Cerebral cortex (tissue), 2 donors: ENCODE data around the gene MYCBP.

DNA sequence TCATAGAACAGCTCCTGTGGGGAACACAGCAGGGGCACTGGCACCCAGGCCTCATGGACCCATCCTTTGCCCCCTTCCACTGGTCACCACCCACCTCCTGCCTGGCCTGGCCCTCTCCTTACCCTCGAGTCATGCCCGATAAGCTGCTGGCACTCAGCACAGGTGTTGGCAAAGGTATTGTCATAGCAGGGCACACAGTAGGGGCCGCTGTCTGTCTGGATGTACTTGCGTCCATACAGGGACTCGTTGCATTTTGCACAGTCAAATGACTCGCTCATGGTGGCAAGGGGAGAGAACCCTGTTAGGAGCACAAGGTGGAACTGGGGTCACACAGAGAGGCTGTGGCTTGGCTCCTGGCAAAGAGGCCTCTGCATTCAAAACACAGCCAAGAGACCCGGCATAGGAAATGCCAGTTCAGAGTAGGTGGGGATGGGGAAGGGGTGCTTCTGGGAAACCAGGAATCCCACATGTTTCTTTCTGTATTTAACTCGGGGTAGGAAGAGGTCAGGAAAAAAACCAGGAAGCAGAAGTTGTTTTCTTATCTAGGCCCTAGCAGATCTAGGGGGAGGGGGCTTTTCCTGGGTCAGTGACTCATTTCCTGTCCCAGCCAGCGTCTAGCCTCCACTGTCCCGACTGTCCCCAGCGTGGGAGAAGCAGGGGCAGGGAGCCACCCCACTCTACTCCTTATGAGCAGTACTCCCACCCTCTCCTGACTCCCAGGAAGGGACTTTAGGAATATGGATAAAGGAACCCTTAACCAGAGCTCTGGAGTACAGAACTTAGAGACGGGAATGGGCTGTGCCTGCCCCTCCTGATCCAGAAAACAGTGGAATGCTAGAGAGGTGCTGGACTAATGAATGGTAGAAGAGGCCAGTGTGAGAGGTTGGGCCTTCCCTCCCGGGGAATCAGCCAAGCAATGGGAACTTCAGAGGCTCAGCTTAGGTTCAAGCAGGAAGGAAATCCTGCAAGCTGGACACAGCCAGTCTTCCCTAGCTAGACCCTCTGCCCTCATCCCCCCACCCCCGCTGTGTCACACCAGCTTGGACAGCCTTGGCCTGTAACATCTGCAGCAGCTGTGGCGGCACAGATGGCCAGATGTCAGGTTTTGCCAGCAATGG, 5.8 kb downstream of the FHL3 start:
- PRO-cap, 2 experiments = peak in 1 of 2 experiments; most common plus-strand start position 642 of the sequence (in 1)

DNA sequence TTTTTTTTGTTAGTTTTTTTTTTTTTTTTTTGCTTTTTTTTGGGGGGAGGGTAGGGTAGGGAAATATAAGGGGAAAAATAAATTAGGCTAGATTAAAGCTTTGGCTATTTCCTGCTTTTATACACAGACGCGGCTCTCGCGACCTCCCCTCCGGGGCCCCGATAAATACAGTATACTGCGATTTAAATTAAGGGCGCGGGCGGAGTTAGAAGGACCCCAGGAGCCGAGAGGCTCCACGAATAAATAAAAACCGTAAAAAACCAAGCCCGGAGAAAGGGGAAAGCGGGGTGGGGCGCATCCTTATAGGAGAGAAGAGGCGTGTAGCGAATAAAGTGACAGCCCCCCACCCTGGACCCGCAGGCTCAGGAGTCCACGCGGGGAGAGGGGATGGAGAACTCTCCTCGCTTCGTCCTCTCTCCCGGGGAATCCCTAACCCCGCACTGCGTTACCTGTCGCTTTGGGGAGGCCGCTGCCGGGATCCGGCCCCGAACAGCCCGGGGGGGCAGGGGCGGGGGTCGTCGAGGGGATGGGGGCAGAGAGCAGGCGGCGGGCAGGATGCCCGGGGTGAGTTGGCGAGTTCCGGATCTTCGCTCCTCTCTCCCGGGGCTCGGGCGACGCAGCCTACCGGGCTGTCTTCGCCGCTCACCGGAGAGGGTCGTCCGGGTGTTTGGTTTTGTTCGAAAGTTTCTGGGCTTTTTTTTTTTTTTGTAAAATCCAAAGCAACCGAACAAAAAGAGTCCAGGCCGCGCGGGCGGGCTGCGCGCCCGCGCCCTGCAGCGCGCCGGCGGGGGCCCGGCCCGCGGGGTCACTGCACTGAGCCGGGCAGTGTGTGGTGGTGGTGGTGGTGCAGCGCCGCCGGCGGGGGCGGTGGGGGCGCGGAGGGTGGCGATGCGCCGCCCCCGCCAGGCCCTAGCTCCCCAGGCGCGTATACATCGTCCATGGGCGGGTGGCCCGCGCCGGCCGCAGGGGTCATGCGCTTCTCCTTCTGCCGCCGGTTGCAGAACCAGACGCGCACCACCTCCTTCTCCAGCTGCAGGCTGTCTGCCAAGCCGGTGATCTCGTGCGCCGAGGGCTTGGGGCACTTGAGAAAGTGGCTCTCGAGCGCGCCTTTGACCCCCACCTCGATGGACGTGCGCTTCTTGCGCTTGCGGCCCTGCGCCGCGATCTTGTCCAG, 1.6 kb downstream of the POU3F1 start:
- PRO-cap, 2 experiments = no peak in any of the 2 experiments

DNA sequence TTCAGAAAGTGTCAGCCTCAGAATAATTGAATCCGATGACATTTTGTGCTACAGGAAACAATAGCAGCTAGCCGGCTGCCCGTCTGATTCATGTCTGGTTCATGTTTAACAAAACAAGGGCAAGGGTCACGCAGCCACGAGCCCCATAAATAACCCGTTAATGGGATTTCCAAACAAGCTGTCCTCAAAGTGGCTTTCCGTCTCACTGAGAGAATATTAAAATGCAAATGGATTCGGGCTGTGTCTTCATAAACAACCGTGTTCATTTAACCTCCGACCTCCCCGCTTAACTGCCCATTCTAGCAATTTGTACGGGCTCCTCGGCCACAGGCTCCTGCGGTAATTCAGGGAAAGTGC, 200.3 kb upstream of the POU3F1 start:
- PRO-cap, 2 experiments = no peak in any of the 2 experiments

DNA sequence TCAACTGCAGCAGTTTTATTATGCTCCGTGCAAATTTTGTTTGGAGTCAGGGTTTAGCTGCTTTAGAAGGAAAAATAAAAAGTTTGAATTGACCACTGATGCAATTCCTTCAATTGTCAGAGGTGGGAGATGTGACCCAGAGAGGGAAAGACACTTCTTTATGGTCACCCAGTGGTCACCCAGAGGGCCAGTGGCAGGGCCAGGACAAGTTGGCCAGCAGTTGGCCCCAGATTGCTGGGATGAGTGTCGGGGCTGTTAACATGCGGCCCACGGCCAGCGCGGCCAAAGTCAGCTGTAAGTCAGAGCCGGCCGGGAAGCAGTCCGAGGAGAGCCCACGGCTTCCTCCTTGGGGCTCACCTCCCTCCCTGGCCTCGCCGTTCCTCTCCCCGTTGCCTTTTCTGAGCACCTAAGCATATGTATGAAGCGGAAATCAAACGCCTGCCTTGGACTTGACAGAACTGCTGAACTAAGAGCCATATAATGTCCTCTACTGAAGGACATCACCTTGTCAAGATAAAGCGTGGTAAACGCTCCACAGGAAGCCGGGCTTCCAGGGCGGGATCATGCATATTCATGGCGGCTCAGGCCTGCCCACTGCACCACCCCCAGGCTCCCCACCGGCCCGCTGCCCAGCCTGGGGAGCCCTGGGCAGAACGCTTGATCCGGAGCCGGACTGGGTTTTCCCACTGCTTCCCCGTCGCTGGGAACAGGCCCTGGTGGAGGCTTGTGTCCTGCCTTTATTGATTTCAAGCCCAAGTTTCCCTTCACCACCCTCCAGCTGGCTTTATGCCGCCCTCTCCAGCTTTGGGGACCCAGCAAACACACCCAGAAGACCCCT, 245.4 kb upstream of the POU3F1 start:
- PRO-cap, 2 experiments = no peak in any of the 2 experiments

- PRO-cap, 2 experiments = no peak in any of the 2 experiments
Measured at GRCh38 chr1:38498677-38499103, 360.9 kb downstream of the RRAGC start.

DNA sequence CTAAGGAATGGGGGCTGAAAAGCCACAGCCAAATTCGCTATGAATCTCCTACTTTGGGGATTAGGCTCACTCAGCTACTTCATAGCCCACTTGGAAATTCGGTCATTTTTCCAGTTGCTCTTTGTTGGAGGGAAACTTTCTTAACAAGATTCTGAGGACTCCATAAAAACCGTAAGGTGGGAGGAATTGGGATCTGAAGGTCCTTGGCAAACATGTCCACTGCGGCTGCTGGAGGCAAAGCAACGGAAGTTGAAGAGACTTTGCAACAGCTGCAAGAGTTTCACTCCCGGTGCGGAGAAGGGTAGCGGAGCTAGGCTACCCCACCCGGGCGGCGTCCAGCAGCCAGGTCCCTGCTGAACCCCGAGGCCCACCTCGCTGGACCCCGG, 634 bp downstream of the MYCBP start:
- PRO-cap, 2 experiments = no peak in any of the 2 experiments

GRCh38 chr1:38872907-38874132, at the start of gene MYCBP:
Gene MYCBP (minus strand): TSS chr1:38873348.
- PRO-cap, 2 experiments = peak in 1 of 2 experiments; most common plus-strand start chr1:38873540 (in 1); most common minus-strand start chr1:38873348 (in 1)

- PRO-cap, 2 experiments = no peak in any of the 2 experiments
Measured at GRCh38 chr1:39114551-39115356, 88.6 kb downstream of the NDUFS5 start.

- PRO-cap, 2 experiments = no peak in any of the 2 experiments
Measured at GRCh38 chr1:39115357-39116292, 88.9 kb upstream of the MACF1 start.

DNA sequence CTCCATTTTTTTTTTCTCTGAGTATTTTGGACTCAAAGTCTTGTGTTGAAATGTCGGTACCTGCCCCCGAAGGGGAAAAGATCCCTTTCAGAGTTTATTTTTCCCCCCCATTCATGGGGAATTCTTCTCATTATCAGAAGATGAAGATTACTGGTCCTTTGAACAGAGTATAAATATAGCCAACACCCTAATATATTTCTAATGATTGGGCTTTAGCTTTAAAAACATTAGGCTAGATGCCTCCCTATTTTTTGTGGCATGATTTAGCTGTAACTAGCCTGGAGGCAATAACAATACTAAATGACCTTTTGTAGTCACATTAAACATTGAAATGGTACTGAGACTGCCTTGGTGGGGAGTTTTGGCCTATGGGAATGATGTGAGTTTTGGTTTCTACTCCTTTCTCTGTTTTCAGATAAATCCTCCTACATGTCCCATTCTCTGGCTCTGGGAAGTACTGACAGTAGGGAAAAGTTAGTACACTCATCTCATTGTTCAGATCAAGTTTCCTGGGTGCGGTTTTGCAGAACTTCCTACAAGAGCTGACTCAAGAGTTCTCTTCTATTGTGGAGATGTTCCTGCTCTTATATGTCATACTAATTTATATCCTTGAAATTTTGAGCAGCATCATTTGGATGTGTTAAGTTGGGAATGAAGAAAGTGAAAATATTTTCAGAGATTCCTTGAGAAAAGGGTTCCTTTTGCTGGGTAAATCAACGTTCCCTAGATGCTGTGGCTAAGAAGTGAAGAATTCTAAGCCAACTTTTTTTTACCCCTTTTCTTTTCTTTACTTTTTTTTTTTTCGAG, 74.2 kb upstream of the MACF1 start:
- PRO-cap, 2 experiments = no peak in any of the 2 experiments

- PRO-cap, 2 experiments = no peak in any of the 2 experiments
Measured at GRCh38 chr1:39159097-39159535, 45.4 kb upstream of the MACF1 start.

DNA sequence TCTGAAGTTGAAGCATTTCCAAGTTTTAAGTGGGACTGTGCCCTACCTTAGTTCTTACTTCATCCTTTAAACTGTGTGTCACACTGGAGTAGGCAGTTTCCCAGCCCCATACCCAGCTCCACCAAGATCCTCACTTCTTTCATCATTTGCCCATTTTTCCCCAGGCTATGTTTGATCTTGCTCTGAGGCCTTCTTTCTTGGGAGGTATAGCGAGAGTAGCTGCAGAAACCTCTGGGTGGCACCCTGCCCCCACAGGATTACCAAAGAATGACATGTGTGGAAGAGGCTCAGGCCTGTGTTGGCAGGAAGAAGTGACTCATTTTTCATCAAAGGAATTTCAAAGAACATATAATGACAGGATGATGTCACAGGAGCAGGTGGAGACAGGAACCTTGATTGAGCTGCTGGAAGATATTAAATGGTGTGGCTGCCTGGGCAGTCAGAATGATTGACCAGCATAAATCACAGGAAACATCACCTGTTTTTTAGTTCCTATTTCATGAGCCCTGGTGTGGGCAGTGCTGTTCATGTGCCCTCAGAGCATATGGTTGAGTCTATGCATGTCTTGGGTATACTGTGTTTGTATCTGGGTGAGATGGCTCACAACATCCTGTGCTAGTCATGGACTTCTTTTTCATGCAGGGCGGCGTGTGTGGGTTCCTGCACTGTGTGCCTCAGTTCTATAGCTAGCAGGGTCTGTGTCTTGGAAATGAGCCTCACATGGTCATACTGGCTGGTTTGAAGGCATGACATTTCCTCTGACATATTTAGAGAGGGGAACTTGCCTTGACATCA, 20.7 kb upstream of the MACF1 start:
- PRO-cap, 2 experiments = peak in 1 of 2 experiments; most common plus-strand start position 411 of the sequence (in 1); most common minus-strand start position 262 of the sequence (in 1)

- PRO-cap, 2 experiments = no peak in any of the 2 experiments
Measured at GRCh38 chr1:39195124-39195840, 9.2 kb upstream of the MACF1 start.

- PRO-cap, 2 experiments = no peak in any of the 2 experiments
Measured at GRCh38 chr1:39196702-39197230, 7.7 kb upstream of the MACF1 start.

GRCh38 chr1:39291834-39292253, 87.3 kb downstream of the MACF1 start:
- PRO-cap, 2 experiments = no peak in any of the 2 experiments

GRCh38 chr1:39346866-39347326, 142.4 kb downstream of the MACF1 start:
- PRO-cap, 2 experiments = no peak in any of the 2 experiments

DNA sequence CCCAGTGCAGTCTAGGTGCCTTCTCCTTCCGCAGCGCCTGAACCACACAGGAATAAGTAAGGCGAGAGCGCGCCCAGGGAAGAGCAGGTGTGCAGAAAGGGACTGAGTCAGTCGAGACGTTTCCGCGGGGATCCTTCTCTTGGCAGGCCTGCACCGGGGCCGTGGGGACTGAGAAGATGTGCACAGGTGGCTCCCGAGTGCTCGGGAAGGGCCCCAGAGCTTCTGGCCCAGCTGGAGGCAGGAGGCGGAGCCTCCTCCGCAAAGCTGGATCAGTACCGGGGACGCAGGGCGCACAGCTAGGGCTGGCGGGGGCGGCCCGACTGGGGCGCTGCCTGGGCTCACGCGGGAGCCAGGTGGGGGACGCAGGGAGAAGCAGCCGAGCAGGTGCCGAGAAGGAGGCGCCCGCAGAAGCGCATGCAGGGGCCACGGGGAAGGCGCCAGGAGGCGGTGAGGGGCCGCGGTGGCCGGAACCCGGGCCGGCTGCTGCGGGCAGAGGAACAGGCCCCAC, 658 bp upstream of the BMP8A start:
- PRO-cap, 2 experiments = no peak in any of the 2 experiments

DNA sequence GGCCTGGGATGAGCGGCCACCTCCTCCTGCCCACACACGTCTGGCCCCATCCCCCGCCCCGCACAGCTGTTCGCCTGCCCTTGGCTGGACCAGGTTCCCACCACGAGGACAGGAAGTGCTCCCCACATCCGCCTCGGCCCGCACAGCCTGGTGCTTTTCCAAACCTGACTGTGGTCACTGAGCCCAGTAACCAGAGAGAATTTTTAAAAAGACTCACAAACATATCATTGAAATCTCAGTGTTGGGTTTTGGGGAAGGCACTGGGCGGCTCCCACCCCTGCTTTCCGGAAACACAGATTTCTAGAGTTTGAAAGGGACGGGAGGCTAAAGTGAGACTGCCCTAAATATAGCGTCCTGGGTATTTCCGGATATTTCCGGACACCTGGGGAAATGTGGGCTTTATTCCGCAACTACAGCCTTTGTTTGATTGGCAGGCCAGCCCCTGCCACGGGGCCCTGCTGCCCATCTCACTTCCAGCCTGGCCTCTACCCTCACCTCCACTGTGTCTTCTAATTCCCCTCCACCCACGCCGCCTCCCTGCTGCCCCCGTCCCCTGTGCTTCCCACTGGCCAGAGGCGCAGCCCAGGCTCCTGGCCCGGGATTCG, 18.2 kb downstream of the BMP8A start:
- PRO-cap, 2 experiments = no peak in any of the 2 experiments

- PRO-cap, 2 experiments = no peak in any of the 2 experiments
Measured at GRCh38 chr1:39560222-39560879, 16.2 kb downstream of the PABPC4 start.

GRCh38 chr1:39770160-39770525, 1.0 kb downstream of the OXCT2 start:
- PRO-cap, 2 experiments = no peak in any of the 2 experiments